ENCODE measurements around a stretch of chr10.

DNA sequence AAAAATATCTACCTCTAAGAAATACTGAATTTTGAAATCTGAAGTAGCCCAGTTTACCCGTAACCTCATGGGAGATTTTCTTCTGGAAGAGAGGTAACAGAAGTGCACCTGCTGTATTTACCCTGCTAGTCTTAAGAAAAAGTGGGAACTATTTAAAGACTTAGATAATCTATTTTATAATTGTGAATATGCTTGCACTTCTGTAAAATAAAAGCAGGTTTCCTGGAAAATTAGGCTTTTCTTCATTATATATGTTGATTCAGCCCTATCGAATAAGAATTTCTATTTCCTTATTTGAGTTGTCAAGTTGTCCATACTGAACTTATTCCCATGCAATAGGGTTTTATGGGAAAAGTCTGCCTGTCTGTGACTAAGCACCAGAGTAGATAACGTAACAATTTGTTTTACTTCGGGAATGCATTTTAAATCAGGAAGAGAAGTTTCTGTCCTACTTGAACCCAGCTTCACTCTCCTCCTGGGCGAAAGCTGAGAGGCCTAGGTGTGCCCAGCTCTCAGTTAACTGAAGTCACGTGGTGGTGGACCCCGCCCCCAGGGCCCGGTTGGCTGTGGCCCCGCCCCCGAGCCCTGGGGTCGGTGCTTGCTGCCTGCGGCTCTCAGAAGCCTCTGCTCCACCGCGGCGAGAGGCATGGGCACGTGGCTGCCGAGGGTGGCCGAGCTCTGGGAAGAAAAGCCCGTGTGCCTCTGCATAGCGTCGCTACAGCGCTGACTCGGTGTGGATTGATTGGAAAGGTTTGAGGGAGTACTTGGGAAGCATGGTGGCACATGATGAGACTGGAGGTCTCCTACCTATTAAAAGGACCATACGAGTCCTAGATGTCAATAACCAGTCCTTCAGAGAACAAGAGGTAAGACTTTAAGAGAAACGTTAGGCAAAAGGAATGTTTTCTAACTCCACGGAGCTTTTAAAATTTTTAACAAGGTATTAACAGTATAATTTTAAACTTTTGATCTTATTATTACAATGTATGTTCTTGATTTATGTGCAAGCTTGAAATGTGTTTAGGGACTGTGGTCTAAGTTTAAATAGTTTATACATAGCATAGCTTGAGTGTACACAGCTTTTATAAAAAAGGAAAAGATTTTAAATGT is 34.0 kb downstream of the NET1 start:
- PRO-cap = bidirectional peak, plus-strand start at position 627 of the sequence, minus-strand start at position 488 of the sequence

GRCh38 chr10:5462076-5462852 is 37.1 kb downstream of the CALML5 start:
- PRO-cap = no peak

DNA sequence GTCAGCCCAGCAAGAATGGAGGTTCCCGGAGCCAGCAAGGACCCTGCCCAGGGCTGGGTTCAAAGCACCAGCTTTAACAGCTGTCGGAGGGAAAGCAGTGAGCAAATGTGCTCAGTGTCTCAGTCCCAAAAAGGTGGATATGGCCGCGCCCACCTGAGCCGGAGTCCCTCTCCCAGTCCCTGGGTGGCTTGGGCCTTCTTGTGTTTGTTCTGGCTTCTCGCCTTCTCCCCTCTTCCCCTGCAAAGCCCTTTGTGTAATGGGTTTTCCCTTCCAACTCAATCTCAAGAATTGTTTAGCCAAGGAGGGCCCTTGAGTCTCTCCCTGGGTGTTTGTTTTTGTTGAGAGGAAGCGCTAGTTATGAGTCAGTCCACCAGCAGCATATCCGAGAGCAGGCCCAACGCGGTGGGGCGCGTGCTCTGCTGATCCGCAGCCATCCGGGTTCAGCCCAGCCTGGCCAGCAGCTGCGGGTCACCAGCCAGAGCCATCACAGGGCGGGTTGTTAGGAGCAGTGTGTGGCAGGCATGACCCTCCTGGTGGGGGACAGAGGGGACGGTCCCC is 21.1 kb downstream of the CALML3 start:
- PRO-cap = bidirectional peak, plus-strand start at position 433 of the sequence, minus-strand start at position 283 of the sequence

DNA sequence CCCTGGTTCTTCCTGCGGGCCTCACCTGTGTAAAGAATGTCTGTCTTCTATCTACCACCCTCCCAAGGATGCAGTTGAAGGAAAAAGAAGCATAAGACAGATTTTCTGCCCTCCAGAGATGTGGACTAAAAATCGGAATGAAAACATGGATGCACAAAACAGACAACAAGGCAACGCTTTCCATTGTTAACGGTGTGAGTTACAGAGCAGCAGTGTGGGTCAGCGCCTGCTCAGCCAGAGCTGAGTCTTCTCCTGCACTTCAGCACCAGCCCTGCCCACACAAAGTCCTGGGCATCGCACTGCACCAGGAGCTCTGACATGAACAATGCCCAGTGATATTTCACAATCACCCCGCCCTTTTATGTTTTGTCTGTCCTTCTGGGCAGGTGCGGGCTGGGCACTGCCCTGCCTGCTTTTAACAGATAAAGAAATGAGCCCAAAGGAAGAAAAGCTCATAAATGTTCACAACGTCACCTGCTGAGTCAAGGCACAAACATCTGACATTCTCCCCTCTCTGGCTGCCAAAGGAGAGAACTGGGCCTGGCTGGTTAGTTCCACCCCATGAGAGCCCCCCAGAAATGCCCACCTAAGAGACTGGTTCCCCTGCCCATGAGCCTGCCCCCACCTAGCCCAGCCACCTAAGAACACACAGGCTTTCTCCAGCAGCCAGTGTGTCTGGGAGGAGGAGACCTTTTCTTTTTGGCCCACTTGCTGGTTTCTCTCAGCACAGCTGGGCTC is 22.1 kb downstream of the CALML3 start:
- PRO-cap = unidirectional peak, minus-strand start at position 289 of the sequence

DNA sequence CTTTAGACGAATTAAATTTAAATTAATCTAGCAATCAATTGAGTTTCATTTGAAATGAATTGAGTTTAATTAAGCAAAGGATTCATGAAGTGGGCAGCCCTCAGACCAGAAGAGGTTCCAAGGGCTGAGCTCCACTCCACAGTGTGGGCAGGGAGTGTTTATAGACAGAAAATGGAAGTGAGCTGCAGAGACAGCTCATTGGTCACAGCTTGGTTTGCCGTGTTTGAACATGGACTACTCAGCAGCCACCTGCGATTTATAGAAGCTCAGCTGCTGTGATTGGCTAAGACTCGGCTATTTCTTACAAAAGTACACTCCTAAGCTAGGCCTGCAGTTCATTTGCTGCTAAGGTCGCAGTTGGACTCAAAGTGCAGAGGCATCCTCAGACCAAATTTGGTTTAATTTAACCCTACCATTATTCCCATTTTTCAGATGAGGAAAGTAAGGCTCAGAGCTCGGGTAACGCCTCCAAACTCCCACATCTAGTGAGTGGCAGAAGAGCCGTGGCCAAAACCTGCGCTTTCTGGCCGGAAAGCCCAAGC is 24.9 kb downstream of the CALML3 start:
- PRO-cap = no peak

GRCh38 chr10:5574654-5575033 is 49.9 kb downstream of the CALML3 start:
- PRO-cap = no peak

DNA sequence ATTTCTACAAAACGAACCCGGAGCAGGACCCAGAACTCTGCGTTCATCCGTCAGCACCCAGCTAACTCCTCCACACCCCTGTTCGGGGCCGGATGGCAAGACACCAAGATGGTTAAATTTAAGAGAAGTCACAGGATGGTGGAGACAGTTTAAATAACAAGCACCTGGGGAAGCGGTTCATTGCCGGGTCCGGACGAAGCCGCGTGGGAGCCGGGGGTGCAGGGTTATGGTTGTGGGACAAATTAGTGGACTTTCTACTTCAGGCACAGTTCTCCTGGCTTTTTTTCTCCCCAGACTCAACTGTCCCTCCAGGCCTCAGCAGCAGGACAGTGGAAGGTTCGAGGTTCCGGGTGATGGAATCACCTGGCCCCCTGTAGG is 45.4 kb downstream of the ASB13 start:
- PRO-cap = no peak

- PRO-cap = no peak
Measured at GRCh38 chr10:5695466-5696148, 11.0 kb downstream of the TASOR2 start.

GRCh38 chr10:5698304-5698838 is 13.7 kb downstream of the TASOR2 start:
- PRO-cap = no peak

DNA sequence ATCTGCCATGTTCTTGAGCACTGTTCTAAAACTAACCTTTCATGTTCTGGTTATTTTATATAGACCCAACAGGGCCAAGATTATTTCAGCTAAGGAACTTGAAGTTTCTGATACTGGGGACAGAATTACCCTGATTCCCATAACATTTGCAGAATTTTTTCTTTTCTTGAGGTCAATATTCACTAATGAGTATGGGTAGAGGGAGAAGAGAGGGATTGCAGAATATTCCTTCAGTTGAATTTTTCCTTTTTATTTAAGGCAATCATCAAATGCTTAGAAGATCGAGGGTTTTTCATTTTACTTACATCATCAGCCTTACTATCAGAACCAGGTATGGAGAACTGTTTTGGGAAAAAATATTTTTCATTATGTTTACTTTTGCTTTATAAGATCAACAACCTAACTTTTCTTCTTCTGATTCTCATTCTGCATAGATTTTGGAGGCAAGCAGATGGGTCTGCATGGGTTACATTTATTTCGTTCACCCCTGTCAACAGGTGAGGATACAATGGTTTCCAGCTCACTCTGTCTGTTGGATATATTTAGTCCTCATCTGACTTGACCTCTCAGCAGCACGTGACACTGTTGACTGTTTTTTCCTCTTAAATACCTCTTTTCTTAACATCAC is 42.1 kb downstream of the TASOR2 start:
- PRO-cap = no peak

DNA sequence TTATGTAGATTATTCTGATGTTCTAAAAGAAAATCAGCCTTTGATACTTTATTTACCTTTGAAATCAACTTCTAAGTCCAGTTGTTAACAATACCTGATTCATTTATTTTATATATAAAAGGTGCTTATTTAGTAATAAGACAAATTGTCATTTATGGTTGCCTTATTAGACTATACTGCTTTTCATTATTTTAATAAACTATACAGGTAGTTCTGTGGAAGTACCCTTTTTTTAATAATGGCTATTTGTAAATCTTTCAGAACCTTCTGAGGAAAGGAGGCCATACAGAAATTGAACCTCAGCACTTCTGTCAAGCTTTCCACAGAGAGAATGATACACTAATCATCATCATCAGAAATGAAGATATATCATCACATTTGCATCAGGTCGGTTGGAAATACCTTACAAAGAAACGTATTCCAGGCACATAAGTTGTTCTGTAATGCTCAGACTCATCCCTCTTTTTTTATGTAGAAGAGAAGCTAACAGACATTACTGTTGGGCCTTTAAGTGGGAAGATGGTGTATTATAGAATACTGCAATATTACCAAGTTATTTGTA is 56.8 kb downstream of the GDI2 start:
- PRO-cap = no peak

- PRO-cap = no peak
Measured at GRCh38 chr10:5911183-5911831, 21.3 kb downstream of the FBH1 start.

GRCh38 chr10:6022349-6023064 is 39.7 kb downstream of the IL2RA start:
- PRO-cap = no peak

DNA sequence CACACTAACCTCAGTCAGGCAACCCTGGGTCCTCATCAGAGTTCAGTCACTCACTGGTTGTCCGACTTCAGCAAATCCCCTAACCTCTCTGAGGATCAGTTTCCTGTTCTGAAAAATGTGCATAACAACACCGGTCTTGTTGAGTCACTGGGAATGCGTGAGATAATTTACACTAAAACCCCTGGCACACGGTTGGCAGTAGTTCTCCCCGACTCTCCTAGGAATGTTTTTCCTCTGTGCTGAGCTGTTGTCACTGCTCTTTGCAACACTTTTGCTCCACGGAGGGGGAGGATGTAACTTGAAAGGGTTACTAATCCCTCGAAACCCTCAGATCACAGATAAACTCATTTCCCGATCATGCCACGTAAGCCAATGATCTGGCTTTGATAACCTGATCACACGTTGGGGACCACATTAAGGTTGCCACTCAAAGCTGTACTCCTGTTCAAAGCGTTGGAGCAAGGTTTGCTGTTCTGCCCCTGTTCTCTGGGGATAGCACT is 5.2 kb upstream of the RBM17 start:
- PRO-cap = no peak

GRCh38 chr10:6086203-6087100 is 2.4 kb upstream of the RBM17 start:
- PRO-cap = no peak

- PRO-cap = no peak
Measured at GRCh38 chr10:6105829-6106488, 17.1 kb downstream of the RBM17 start.

DNA sequence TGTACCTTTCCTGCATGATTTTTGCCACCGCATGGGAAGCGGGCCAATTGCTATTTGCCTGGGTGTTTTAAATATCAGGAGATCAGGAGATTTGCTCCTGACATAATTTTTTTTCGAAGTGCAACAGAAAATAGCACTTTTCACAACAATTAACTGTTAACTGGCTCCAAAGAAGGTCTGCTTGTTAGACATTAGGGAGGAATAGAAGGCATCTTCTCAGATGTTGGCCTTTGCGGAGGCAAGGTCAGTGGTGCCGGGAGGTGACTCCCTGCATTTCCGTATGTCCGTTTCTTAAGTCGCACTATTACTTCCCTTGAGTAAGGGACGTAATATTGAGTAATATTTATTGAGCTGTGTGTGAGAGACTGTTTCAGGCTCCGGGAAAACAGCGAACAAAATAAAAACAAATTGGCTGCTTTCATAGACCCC is 54.7 kb downstream of the RBM17 start:
- PRO-cap = no peak

GRCh38 chr10:6144336-6145038 is 55.7 kb downstream of the RBM17 start:
- PRO-cap = bidirectional peak, plus-strand start at chr10:6144948, minus-strand start at chr10:6144766

GRCh38 chr10:6145039-6145635 is 56.3 kb downstream of the RBM17 start:
- PRO-cap = no peak

DNA sequence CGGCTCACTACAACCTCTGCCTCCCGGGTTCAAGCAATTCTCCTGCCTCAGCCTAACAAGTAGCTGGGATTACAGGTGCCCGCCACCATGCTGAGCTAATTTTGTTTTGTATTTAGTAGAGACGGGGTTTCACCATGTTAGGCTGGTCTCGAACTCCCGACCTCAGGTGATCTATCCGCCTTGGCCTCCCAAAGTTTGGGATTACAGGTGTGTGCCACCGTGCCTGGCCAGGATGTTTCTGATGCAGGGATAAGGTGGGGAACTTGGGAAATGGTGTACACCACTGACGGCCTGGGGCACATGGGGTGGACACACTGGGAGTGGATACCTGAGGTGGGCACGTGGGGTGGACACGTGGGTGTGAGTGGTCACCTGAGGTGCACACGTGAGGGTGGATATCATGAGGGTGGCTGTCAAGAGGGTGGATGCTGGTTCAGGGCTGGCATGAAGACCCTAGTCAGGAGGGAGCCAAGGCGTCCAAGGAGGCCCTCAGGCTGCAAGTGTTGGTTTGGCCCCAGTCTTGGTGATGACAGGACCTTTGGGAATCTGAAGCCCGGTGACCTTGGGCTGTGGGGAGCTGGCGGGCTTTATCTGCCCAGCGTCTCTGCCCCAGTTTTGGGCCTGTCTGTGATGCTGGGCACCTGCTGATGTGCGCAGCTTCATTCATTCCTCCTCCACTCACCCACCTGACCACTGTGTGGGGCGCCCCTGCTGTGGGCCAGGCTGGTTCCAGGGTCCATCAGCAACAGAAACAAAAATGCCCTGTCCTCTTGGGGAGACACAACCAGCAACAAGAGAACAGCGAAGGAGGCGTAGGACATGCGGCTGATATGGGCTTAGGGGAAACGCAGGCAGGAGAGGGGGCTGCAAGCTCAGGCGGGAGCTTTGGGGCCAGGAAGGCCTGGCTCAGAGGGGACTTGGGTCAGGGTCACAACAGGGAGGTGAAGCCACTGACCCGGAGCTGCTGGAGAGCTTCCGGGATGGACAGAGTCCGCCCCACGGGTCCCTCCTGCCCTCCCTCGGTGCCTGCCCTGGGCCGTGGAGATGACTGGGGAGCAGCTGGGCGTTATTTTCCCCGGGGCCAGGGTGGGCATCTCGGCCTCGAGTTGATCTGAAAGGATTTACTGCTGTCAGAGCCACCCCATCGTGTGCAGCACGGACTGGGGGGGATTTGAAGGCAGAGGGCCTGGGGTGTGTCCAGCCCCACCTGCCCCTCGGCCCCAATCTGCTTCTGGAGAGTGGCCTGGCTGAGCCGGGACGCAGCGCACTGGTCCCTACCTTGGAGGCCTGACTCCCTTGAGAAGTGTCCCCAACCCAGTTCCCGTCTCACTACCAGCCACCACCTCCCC is 24.7 kb upstream of the PFKFB3 start:
- PRO-cap = no peak

All from parotid gland (tissue), 1 donor.